ENCODE results near the genes IL17RD, PDE12 and FAM107A.

DNA sequence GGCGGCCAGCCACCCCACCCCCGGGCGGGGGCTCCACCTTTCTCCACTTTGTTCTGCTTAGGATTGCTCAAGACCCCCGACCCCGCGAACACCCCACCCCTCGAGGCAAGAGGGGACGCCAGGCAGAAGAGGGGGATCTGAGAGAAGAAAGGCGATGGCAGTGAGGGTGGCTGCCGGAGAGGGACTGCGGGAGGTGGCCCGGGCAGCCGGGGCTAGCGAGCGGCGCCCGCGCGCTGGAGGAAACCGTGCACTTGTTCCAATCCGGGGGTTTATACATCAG lies 563 bp downstream of the ERC2 start:
- PRO-cap, 3 experiments = no peak in any of the 3 experiments
- RAMPAGE, long total RNA = no peak
- RRBS, 2 experiments = 2 to 5% methylated on average over 9 of the region's 21 CpGs

DNA sequence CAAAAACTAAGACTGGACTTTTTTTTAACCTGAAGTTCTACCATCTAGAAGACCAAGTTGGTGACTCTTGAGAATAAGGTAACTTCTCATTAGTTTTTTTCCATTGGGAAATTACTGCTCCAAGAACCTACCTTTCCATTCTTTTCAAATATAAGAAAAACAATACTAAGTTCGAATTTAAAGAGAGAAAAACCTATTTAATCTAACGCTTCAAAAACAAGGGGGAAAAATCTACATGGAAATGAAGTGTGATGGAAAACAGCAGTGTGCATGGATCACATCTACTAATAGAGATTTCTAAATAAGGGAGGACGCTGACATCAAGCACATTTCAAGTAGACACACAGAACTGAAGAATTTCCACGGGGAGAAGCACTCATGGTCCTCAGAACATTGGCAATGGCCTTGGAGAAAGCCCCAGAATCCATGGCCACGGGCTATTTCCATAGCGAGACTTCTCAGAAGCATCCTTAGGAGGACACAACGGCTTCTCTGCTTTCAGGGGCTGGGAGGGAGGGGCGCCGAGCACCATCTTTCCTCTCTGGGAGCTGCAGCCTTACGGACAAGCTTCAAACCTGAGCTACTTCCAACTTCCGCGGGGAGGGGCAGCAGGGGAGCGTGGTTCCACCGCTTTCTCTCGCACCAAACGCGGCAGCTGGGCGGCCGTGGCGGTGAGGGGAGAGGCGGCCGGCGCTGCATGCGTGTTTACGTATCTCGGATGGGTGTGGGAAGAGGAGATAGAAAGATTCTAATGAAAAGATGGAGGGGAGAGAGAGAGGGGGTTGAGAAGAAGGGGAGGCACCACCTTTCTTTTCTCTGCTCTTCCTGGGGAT lies 978 bp downstream of the TASOR start:
- PRO-cap, 3 experiments = peak in 3 of 3 experiments; most common plus-strand start position 645 of the sequence (in 3); most common minus-strand start position 648 of the sequence (in 1)
- RAMPAGE, long total RNA = no peak
- RRBS, 2 experiments = no CpG with 5 or more reads among the region's 26 CpGs

DNA sequence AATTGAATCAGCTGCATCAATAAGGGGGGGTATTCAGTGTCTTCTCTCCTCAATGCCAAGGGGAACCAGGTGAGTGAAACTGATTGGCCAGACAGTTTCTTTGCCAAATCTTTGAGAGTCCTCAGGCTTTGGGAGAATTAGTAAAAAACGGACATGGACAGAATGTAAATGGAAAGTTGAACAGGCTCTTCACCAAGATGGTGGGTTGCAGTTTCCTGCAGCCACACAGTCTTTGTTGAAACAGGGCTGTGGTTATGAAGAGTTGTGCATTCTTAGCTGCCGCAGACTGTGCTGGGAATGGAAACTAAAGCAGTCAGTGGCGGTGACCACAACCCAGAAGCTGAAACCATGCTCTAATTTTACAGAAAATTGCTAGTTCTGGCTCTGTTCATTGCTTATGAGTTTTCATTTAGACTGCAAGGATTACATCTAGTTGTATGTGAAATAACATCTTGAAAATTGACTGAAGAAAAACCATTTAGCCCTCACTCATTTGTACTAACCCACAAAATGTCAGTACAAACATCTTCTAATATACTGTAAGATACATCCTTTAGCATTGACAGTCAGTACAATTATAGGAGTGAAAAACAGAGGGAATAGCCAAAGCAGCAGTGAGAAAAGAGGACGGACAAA lies 42.2 kb upstream of the TASOR start:
- PRO-cap, 3 experiments = no peak in any of the 3 experiments
- RAMPAGE, long total RNA = no peak
- RRBS, 2 experiments = no CpG with 5 or more reads among the region's 4 CpGs

DNA sequence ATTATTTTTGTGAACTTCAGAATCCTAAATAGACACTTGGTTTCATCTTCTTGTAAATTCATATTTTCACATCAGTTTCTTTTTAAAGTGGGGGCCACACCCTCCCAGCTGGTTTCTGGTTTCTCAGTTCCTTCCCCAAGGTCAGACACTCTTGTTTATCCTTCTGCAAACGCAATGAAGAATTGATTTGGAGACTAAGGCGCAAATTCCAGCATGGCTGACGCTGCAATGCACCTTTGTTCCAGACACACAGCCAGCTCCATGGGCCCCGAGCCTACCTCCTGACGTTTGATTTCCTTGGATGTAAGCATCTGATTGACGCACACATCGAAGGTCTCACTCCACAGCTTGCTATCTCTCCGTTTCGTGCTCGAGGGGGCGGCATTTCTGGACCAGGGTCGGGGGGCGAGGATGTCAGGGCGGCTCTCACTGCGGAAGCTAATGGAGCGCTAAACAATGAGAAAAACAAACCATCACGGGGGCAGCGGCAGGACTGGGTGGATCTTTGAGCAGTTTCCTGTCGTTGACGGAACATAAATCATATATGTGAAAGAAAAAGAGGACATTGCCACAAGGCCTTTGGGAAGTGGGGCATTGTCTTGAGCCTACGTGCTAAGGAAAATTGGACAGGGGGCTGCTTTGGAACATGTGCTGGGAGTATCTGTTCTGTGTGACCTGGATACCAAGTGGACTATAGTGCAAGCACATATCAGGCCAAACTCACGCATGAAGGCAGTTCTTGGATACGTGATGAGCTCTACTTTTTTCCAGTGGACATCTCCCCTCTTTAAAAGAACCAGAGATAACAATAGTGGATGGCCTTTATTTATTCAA lies 46.8 kb downstream of the ARHGEF3 start:
- PRO-cap, 3 experiments = no peak in any of the 3 experiments
- RAMPAGE, long total RNA = no peak
- RRBS, 2 experiments = no CpG with 5 or more reads among the region's 23 CpGs

GRCh38 chr3:56758493-56759085 lies 43.2 kb downstream of the ARHGEF3 start:
- PRO-cap, 3 experiments = no peak in any of the 3 experiments
- RAMPAGE, long total RNA = no peak
- RRBS, 2 experiments = no CpG with 5 or more reads among the region's 3 CpGs

DNA sequence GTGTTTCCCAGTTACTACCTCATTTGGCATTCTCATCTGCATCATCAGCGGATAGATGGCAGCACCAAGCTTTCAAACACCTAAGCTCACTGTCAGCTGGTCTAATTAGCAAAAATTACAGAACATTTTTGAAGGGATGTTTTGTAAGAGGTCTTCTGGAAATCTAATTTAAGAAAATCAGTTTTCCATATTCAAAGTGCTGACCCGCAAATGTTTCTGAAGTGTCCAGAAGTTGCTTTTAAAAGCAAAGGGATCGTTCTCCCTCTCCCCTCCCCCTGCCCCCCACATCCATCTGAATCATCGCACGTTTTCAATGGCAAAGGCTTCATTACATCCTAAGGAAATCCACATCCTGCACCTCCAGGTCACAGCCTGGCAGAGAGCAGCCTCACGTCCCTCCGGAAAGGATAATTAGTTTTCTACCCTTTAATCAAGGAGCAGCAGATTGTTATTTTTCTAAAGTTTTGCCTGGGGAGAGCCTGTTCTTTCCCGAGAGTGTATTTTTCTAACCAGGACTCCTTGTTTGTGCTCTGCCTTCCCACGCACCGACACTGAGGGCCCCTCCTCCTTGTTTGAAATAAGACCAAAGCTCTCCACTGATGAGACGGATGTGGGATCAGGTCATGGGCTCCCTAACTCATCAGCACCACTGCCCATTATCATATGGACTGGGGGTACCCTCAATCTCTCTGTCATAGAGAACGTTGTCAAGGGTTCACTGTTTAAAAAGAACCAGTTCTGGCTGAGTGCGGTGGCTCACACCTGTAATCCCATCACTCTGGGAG lies 85.9 kb upstream of the SPATA12 start:
- PRO-cap, 3 experiments = no peak in any of the 3 experiments
- RAMPAGE, long total RNA = no peak
- RRBS, 2 experiments = no CpG with 5 or more reads among the region's 13 CpGs

DNA sequence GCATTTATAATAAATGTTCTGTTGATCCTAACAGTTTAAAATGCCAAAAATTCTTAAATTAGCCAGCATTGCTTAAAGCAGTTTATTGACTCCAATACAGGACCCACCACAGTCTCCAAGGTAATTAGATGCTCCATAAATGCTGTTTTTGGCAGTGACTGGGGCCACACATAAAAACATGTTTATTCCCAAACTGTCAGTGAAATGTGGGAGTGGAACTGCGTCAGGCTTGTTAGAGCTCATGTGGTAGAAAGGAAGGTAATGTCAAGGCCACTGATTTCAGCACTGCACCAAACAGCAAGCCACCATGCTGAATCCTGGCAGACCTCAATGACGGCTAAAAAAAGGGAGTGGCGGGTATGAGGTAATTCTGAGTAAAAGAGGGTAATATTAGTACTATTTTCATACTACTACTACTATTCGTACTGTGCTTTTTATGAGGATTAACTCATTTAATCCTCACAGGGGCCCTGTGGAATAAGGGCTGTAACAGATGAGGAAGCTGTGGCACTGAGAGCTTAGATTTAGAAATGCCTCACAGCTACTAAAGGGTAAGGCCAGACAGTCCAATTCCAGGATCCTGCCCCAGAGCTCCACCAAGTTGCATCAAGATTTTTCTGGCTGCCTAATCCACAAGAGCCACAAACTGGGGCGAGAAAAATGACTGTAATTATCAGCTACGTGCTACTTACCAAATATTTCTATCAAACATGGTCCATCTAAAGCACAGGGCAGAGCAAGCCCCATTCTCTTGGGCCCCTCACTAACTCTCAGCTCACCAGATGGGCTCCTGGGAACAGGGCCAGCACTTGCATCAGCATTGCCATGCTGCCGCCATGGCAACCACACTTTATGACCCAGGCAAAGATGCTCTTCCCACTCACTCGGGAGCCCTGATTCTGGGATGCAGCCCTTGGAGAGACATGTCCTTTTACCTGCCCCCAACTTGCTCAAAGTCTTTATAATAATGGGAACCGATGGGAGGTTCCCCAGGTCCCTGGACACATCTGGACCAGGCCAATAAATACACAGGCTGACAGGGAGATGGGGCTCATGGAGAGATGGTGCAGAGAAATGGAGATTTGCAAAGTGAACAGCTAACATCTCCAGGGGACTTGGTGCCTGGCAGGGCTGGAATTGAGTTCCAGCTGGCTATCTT lies 83.5 kb upstream of the SPATA12 start:
- PRO-cap, 3 experiments = no peak in any of the 3 experiments
- RAMPAGE, long total RNA = no peak
- RRBS, 2 experiments = no CpG with 5 or more reads among the region's 9 CpGs

DNA sequence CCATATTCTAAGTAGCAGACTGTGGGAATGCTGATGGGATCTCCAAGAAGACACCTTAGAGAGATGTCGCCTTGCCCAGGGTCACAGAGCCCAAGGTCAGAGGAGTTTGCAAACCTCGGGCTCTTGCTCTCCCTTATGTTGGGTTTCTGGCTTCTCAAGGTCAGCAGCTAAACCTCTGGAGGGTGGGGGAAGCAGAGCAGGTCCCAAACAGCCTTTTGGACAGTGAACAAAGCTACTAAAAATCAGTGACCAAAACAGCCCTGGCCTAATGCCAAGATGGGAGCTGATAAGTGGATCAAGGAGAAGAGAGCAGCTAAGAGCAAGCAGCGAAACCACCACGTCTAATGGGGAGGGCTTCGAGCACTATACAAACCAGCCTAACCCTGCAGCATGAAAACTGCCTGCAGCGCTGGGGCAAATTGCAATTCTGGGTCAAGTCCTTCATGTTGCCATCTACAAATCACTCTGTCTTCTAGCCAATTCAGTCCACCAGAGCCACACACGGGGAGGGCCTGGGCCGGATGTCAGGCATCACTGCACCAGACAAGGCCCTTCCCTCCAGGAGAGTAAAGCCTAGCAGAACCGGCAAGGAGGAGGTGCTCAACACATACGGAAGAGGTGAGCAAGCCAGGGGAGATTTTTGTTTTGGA lies 30.6 kb upstream of the SPATA12 start:
- PRO-cap, 3 experiments = no peak in any of the 3 experiments
- RAMPAGE, long total RNA = no peak
- RRBS, 2 experiments = 60 to 72% methylated on average over 2 of the region's 10 CpGs

- PRO-cap, 3 experiments = peak in 3 of 3 experiments; most common minus-strand start chr3:57165314 (in 3)
- RAMPAGE, long total RNA = no peak
- RRBS, 2 experiments = 2% methylated on average over 22 to 28 of the region's 93 CpGs
These were observed at the start of gene IL17RD for GRCh38 chr3:57164740-57165757. IL17RD (minus strand) TSS chr3:57165353.

DNA sequence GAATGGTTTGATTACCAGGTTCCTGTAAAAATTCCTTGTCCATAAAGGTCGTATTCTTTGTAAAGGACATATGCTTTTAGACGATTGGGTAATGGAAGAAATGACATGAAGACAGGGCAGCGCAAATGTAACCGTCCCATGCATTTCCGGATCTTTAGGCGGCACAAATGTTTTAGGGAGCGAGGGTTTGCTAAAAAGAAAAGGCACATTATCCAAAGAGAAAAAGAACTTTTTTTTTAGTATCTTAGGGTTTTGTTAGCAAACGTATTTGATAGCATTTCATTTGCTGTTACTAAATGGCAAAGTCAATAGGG lies 16.0 kb downstream of the ASB14 start:
- PRO-cap, 3 experiments = no peak in any of the 3 experiments
- RAMPAGE, long total RNA = no peak
- RRBS, 2 experiments = no CpG with 5 or more reads among the region's 8 CpGs

GRCh38 chr3:57556180-57556983 lies at the start of gene PDE12:
PDE12 (plus strand) TSS chr3:57556274.
- PRO-cap, 3 experiments = peak in 3 of 3 experiments; most common plus-strand start chr3:57556287 (in 1)
- RAMPAGE, long total RNA = no peak
- RRBS, 2 experiments = 2 to 3% methylated on average over 17 to 22 of the region's 77 CpGs

DNA sequence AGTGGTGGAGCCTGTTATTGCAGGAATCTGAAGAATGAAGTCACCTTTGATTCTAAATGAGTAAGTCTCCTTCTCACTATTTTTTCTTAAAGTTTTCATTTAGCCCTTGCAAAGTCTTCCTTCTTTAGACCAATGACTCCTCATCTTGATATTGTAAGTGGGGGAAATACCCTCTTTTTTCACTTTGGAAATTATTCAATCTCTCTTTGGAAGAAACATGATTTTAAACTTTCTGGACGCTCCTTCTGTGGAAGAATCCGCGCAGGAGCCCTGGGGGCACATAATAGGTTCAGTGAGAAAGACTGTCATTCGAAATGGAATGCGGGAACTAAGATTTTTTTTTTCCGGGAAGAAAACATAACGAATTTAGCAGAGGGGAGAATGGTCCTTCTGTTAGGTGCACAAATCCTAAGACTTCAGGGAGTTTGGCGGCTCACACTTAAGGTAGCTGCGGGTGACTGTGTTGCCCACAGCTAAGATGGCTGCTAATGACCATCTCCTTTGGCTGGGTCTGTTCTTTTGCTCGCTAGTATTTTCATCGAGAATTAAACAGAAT lies 605 bp upstream of the SLMAP start:
- PRO-cap, 3 experiments = peak in 1 of 3 experiments; most common minus-strand start position 410 of the sequence (in 1)
- RAMPAGE, long total RNA = no peak
- RRBS, 2 experiments = no CpG with 5 or more reads among the region's 11 CpGs

GRCh38 chr3:57769973-57770863 lies 14.1 kb downstream of the SLMAP start:
- PRO-cap, 3 experiments = no peak in any of the 3 experiments
- RAMPAGE, long total RNA = no peak
- RRBS, 2 experiments = no CpG with 5 or more reads among the region's 4 CpGs

GRCh38 chr3:57935386-57935873 lies 72.8 kb upstream of the FLNB start:
- PRO-cap, 3 experiments = no peak in any of the 3 experiments
- RAMPAGE, long total RNA = no peak
- RRBS, 2 experiments = no CpG with 5 or more reads among the region's 7 CpGs

DNA sequence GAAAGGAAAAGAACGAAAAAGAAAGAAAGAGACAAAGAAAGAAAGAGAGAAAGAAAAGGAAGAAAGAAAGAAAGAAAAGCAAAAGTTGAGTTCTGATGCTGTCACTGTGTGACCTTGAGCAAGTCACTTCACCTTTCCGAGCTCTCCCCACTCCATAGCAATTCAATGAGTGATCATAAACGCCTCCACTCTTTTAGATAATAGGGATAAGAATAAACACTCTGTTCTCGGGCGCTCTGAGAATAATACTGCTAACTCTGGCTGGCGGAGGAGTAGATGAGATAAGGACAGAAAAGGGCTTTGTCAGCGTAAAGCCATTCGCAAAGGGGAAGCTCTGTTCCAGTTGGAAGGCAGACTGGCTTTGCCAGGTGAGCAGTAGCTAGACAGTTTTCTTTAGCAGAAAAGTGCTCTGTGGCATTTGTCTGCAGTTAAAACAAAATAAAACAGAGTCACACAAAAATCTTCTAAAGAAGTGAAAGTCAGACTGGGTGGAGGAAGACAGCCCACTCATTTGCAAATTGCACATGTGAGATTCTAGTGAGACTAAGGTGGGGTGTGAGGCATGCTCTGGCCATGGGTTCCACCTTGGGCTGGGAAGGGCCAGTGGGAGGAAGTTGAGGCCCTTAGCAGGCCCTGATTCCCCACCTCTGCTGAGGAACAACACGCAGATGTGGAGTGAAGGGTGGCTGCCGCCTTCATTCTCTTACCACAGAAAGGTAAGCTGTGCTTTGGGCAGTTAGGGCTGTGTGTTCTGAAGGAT lies 9.5 kb upstream of the FLNB start:
- PRO-cap, 3 experiments = no peak in any of the 3 experiments
- RAMPAGE, long total RNA = no peak
- RRBS, 2 experiments = no CpG with 5 or more reads among the region's 10 CpGs

DNA sequence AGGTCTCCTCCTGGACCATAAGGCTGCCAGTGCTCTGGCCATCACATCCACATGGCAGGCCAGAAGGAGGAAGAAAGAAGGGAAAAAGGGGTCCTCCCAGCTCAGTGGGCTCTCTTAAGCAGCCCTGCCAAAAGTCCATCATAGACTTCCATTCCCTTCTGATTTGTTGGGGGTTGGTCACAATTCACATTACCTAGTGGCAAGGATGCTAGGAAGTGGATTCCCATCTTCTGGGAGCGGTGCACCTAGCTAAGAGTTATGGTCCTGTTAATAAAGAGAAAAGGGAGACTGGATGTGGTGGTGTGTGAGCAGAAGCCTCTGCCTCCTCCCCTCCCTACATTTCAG lies 75.4 kb downstream of the DNASE1L3 start:
- PRO-cap, 3 experiments = no peak in any of the 3 experiments
- RAMPAGE, long total RNA = no peak
- RRBS, 2 experiments = no CpG with 5 or more reads among the region's 1 CpG

DNA sequence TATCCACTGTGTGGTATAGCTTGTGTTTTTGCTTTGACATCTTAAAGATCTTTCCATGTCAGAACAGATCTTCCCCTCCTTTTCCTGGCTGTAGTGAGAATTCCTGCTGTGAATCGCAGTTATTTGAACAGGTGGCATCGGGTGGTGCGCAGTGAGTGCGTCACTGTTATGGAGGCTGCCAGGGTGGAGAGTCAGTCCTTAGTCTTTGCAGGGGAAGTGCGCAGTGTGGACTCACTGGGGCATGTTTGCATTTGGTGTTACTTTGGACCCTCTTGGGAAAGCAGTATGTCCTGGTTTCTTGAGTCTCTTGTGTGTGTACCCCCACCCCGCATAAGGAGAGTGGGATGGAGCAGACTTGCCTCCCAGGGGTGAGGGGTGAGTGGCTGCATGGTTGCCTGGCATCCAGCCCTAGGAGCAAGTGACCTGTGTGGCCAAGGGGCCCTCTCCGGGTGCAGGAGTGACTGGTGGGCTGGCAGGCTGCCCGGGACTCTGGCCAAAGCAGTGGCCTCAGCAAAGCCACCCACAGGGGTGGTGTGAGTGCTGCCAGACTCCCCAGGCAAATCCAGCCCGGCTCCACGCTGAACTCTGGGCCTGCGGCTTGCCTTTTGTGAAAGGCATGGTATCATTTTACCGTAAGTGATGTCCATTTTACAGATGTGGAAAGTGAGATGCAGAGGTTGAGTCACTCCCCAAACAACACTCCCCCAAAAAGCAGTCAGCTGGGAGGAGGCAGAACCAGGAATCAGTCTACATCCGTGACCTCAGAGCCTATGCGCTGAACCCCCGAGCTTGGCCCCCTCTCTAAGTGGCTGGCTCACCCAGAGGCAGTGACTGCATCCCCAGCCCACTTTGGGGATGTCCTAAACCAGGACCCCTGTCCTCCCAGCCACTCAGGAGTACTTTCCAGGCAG lies 46.4 kb downstream of the DNASE1L3 start:
- PRO-cap, 3 experiments = no peak in any of the 3 experiments
- RAMPAGE, long total RNA = no peak
- RRBS, 2 experiments = 15 to 21% methylated on average over 2 to 3 of the region's 15 CpGs

GRCh38 chr3:58175309-58176101 lies 35.3 kb downstream of the DNASE1L3 start:
- PRO-cap, 3 experiments = no peak in any of the 3 experiments
- RAMPAGE, long total RNA = no peak
- RRBS, 2 experiments = no CpG with 5 or more reads among the region's 18 CpGs

- PRO-cap, 3 experiments = no peak in any of the 3 experiments
- RAMPAGE, long total RNA = no peak
- RRBS, 2 experiments = no CpG with 5 or more reads among the region's 1 CpG
These were observed 17.5 kb upstream of the KCTD6 start for GRCh38 chr3:58474346-58474894.

DNA sequence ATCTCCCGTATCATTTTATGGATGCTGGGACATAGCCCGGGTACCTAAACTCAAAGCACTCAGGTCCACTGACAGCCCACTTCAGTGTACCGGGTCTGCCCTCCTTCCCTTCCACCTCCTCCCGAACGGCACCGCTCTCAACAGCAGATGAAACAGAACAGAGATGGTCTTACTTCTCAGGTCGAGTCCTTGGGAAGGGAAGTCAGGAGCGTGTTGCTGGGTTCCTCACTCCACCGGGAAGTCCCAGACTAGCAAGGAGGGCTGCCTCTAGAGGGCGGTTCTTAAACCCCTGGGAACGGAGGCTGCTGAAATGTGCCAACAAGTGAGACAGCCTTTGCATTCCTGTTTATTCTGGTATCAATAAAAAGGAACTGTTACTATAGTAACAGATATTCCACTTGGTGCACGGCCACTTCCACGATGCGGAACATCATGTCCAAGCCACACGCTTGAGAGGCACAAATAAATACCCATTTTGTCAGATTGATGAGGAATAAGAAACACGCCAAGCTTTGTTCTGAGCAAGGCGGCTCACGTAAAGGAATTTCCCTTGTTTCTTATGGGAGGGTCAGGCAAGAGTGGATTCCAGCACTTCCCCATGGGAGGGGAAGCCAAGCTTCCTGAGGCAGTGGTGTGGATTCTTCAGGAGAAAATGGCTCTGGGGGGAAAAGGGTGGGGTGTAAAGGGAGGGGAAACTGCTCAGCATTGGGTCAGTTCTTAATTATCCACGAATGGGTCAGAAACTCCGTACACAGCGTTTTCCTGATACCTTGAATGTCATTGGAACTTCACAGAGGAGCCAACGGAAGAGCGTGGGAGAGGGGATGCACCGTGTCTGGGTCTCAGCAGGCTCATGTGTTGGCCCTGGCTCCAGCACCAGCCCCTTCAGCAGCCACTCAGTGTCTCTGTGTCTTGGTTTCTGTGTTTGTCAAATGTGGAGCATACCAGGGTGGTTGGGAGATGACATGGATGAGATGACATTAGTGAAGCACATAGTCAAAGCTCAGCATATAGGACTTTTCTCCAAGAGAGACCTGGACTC lies at the start of gene FAM107A:
Gene FAM107A (minus strand): TSS at position 256 of the 1,042 bp plus-strand sequence.
- PRO-cap, 3 experiments = peak in 3 of 3 experiments; most common plus-strand start position 377 of the sequence (in 1); most common minus-strand start position 243 of the sequence (in 3)
- RAMPAGE, long total RNA = no peak
- RRBS, 2 experiments = 19 to 41% methylated on average over 1 to 3 of the region's 24 CpGs